ENCODE data around the genes DPEP2NB and SNTB2.

- PRO-cap: no peak
These were observed 9.8 kb upstream of the EDC4 start for GRCh38 chr16:67862806-67863719.

DNA sequence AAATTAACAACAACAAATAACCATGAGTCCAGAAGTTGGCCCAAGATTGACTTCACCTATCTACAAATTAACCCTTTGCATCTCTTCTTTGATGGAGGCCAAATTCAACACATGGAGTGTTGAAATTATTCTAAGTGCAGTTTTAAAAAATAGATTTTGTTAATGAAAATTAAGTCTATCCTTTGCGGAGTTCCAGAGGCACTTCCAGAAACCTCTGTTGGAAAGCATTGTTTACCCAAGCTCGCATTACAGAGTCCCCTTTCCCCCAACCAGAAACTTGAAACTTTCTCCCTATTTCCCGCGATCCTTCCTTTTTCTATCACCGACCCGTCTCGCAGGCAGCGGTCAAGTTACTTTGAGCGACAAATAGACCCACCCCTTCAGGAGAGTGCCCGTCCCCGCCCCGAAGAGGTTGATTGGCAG is 326 bp upstream of the PSKH1 start:
- PRO-cap: bidirectional peak, plus-strand start outside the sequence, minus-strand start at position 352 of the sequence

GRCh38 chr16:67927126-67928275 is 4.2 kb downstream of the CTRL start:
- PRO-cap: no peak

- PRO-cap: no peak
These were observed 2.4 kb downstream of the PSMB10 start for GRCh38 chr16:67934216-67934589.

DNA sequence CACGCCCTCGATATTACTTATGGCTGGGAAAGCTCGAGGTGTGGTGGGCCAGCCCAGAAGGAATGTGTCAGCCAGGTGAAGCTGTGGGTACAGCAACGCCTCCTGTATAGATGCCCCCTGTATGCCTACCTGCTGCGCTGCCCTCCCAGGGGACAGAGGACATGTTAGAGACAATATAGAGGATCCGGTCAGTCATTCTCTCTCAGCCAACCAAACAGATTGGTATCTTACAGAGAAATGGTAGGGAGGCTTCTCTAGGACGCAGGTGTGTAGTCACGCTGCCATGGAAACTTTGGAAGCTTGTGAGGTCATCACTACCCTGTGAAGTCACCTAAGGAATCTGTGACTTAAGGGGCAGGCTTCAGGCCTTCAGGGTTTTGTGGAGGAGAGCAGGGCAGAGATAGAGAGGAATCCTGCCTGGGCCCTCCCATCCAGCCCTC is at the start of gene DPEP2NB:
Gene DPEP2NB (minus strand): TSS at position 337 of the 440 bp plus-strand sequence.
- PRO-cap: no peak

GRCh38 chr16:68078324-68079147 is 6.6 kb upstream of the NFATC3 start:
- PRO-cap: no peak

DNA sequence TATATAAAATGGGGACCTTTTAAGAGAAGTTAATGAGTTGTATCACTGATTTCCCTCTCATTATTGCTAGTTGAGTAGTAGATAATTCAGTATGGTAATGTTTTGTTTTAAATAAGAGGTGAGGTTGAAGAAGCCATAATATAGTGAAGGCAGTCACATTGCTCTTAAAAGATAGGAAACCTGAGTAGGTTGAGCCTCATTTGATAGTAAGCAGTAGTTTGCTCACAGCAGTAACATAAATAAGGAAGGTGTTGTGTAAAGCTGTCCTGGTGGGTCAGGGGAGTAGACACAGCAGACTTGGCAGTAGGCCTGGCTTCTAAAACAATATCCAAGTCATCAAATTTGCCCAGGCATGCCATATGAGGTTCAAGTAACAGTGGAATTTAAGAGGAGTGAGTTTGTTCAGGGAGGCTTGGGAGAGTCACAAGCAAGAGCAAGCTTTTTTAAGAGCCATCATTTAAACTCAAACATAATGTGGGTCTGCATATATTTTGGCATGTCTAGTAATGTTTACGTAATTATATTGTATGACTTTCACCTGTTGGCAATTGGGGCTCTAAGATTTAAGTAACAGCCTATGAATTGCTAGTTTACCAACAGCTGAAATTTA is 6.5 kb downstream of the NFATC3 start:
- PRO-cap: no peak

DNA sequence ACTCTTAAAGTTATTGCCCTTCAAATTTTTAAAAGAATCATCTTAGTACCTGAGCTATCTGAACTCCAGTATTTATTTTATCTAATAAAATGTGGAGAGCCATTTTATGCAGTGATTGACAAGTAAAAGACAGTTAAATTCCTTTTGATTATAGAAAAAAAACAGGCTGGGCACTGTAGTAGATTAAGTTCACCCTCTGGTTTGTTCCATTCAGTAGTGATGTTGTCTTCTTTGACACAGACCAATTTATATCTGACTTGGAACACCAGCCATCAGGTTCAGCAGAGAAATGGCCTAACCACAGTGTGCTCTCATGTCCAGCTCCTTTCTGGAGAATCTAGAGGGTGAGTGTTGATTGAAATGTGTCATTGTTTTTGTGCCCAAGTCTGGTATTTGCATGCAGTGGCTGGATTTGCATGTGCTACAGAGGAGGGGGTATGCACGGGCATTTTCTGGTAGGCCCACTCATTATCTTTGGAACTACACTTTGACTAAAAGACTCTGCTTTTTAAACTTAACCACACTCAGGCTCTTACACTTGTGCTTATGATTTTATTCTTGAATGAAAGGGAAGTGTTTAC is 21.7 kb downstream of the ESRP2 start:
- PRO-cap: no peak

- PRO-cap: no peak
These were observed 810 bp upstream of the SLC7A6 start for GRCh38 chr16:68263493-68263938.

GRCh38 chr16:68302392-68302983 is 8.3 kb downstream of the SLC7A6OS start:
- PRO-cap: no peak

- PRO-cap: no peak
These were observed 61.7 kb downstream of the SMPD3 start for GRCh38 chr16:68386356-68387167.

DNA sequence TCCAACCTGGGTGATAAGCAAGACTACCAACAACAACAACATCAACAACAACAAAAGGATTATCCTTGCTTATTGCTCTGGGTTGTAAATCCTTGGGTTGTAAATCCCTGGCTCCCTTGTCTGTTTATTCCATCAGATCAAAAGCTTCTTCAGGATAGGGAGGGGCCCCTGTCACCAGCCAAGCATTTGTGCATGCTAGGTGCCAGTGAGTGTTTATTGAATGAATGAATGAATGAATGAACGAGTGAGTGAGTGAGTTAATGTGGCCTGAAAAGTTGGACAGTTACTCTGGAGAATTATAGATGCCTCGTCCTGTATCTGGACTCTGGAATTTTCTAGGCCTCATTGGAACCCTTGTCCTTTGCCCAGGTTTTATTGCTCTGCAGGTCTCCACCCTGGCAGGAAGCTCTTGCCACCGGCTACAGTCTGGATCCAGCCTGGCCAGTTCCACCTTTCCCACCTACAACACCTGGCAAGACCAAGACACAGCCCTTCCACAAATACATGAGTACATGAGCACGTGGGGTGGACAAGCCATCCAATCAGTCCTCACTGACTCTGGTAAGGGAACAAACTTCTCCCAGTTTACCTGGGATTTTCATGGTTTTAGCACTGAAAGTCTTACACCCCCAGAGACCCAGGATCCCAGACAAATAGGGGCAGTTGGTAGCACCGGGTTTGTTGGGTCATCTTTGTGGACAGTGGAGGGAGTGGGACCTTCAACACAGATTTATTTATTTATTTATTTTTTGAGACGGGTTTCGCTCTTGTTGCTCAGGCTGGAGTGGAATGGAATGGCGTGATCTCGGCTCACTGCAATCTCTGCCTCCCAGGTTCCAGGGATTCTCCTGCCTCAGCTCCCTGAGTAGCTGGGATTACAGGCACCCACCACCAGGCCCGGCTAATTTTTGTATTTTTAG is 14.8 kb upstream of the CDH1 start:
- PRO-cap: no peak

DNA sequence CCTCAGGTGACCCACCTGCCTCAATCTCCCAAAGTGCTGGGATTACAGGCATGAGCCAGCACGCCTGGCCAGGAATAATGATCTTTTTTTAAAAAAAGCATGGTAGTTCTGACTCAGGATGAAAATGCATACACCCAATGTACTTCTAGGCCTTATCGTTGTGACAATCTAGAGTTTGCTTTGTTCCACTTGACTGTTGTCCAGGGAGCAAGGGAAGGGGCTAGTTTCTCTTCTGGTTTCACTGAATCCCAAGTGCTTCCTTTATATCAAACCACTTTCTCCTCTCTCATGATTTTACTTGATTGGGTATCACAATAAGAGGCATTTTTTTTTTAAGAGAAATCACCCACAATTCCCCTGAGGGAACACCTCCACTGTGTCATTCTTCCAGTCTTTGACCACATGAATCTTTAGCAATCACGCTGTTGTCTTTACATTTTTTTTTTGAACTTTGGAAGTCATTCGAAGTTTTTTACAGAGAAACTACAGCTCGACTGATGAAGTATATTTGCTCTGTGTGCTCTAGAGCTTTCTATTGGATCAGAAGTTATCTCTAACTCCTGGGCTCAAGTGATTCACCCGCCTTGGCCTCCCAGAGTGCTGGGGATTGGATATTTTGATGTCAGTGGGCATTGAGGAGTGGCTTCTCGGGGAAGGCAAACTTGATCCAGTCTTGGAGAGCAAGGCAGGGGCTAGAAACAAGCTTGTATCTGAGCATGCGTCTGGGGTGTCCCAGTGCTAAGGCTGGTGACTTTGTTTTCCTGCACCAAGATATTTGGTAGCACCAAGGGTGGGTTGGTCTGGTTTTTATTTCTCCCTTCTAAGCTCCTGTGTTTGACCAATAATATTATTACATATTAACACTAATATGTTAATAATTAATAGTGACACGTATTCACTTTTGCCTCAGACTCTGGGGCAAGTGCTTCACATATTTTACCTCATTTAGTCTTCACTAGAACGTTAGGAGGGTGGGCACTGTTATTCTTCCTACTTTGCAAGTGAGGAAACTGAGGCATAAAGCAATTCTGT is 3.1 kb downstream of the CDH1 start:
- PRO-cap: no peak

GRCh38 chr16:68746757-68747420 is 9.8 kb downstream of the CDH1 start:
- PRO-cap: no peak

DNA sequence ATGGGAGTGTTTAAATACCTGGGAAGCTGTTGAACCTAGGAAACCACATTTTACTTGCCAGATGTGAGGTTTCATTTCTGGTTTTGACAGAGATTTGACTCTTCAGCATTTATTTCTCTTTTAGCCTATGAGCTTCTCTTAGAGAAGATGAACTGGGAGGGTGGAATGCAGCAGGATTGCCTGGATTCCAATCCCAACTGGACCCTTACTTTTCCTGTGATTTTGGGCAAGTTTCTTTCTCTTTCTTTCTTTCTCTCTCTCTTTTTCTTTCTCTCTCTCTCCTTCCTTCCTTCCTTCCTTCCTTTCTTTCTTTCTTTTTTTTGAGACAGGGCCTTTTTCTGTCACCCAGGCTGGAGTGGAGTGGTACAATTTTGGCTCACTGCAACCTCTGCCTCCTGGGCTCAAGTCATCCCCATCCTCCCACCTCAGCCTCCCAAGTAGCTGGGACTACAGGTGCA is 20.4 kb downstream of the CDH1 start:
- PRO-cap: no peak

GRCh38 chr16:68834574-68835477 is 8.5 kb upstream of the TANGO6 start:
- PRO-cap: no peak

- PRO-cap: no peak
These were observed 12.8 kb upstream of the HAS3 start for GRCh38 chr16:69092650-69092975.

DNA sequence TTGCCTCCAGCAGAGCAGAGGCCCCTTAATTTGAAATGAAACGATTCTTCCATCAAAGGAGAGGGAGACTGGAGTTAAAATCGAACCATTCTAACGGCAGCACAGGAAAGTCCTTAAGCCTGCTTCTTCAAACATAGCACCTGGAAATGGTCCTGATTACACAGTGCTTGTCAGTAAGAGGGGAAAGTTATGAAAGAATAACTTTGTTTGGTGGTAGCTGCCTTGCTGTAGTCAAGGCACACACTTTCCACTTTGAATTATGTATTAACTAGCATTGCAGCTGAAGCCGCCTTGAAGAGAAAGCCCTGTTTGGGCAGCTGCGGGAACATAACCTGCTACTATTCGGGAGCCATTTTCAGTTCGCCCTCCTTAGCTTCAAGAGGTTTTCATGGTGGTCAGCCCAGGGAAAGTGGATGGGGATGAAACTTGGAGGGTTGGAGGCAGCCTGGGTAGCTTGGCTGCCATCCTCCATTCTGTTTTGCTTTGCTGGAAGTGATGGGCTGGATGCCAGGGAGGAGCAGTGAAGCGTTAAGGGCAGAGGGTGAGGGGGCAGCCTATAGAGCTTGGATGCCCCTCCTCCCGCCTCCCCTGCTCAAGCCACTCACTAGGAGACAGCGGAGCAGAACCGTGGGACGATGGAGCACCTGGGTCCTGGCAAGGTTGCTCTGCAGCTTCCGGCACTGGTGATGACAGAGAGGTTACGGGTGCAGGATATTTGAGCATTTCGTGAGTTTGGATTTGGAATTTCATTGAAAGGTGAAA is 5.3 kb upstream of the HAS3 start:
- PRO-cap: no peak

DNA sequence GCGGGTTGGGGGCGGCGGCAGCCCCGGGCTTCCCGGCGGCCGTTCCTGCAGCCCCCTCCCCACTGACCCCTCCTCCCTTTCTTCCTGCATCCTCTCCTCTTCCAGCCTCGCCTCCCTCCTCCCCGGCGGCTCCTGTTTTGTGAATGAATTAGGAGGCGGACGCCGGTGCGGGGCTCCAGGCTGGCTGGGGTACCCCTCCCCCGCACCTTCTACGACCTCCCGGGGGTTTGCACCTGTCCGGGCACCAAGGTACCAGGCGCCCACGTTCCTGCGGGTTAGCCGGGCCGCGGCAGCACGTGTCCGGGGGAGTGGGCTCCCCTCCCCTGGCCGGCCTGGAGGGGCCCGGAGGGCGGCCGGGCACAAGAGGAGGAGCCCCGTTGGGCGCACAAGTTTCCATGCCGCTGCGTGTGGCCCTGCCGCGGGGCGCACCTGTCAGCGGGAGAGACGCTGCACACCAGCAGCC is 1.0 kb downstream of the HAS3 start:
- PRO-cap: no peak

GRCh38 chr16:69186942-69187263 is at the start of gene SNTB2:
Gene SNTB2 (plus strand): TSS chr16:69187164.
- PRO-cap: bidirectional peak, plus-strand start at chr16:69187184, minus-strand start at chr16:69187042

Measured in peritoneum (tissue), 1 donor.